Left lobe of liver (tissue), 1 donor: ENCODE data around the gene FNIP1.

- PRO-cap = no peak
Measured at GRCh38 chr5:131343030-131343982, 79.5 kb downstream of the CDC42SE2 start.

GRCh38 chr5:131375187-131375818 is 111.5 kb downstream of the CDC42SE2 start:
- PRO-cap = no peak

GRCh38 chr5:131575101-131576125 is 59.6 kb downstream of the RAPGEF6 start:
- PRO-cap = no peak

DNA sequence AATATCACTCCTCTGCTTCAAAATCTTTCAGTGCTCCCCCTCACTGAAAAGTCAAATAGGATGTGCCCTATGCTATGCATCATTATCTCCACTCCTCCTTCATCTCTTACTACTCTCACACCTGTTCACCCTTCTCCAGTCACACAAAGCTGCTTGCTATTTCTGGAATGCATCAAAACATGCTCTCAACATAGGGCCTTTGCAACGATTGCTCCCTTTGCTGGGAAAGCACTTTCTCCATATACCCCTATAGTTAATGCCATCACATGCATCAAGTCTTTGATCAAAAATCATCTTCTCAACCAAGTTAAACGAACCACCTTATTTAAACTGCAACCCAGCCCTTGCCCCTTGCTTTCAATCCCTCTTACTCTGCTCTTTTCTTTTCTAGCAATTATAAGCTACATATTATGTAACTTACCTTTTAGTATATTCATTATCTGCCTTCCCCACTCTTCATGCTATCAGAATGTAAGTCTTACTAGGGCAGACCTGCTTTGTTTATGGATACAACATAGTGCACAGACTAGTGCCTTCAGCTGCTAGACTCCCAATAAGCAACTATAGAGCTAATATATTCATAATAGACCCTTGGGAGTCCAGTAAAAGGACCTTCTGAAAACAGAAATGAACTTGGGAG is 2.8 kb downstream of the RAPGEF6 start:
- PRO-cap = no peak

DNA sequence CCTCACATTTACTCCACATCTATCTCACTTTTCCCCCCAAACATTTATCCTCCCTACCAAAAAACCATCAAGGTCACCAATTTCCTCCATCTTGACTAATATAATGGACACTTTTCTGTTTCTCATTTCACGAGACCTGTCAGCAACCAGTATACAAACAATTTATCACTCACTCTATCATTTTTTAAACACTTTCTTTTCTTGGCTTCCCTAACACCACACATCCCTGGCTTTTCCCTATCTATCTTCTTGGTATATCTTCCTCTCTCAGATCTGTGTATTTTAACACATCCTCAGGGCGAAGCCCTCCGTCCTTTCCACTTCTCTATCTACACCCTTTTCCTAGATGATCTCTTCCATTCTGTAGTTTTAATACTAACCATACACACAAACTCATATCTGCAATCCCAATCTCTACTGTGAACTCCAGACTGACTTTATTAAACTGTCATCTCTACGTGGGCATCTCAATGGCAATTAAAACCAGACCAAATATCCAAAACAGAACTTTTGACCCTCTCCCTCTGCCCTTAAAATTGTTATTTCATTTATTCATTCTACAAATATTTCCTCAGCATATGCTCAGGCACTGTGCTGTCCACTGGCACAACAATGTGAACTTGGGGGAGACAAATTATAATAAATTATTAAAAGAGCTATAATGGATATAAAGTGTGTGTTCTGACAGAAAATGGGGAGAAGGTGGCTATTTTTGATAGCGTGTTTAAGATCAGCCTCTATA is 7.1 kb downstream of the FNIP1 start:
- PRO-cap = no peak

- PRO-cap = bidirectional peak, plus-strand start at chr5:131796379, minus-strand start at chr5:131796389; bidirectional peak, plus-strand start at chr5:131797263, minus-strand start at chr5:131797000
Measured at GRCh38 chr5:131795940-131797137, at the start of gene FNIP1. TSS of gene FNIP1 (minus strand) at chr5:131797017.

DNA sequence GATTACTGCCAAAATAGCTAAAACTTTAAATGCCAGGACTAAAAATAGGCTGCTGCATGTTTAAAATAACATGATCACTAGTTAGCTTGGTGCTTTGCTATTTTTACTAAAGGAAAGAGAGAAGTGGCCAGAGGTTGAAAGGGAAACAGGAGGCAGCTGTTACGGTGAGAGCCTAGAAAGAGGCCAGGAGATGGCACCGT is 14.0 kb upstream of the FNIP1 start:
- PRO-cap = no peak

DNA sequence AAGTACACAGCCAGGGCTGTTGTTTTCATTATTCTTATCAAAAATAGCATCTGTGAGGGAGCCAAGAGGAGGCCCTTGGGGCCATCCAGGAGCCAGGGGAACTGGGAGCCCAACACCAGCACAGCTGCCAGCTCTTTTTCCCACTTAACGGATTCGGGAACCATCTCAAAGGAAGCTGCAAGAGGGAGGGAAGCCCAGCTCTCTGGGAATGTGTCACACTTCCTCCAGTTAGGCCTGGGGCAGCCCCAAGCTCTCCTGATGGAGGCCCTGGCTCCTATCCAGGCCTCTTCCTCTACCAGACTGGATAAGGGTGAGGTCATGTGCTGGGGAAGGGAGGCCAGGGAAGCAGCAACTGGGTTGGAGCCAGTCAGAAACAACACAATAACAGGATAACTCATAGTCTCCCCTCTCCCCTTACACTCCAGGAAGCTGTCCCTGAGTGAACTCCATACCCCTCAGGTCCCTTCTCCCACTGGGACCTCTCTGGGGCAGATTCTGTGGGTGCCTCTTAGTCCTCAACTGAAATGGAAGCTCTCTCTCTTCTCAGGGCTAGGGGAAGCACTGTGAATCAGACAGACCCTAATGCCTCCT is 12.8 kb downstream of the CSF2 start:
- PRO-cap = no peak

- PRO-cap = no peak
Measured at GRCh38 chr5:132292978-132293191, 1.3 kb upstream of the SLC22A4 start.

- PRO-cap = bidirectional peak, plus-strand start at chr5:132293644, minus-strand start at chr5:132293557; bidirectional peak, plus-strand start at chr5:132294208, minus-strand start at chr5:132294246
Measured at GRCh38 chr5:132293503-132294326, 479 bp upstream of the SLC22A4 start.

DNA sequence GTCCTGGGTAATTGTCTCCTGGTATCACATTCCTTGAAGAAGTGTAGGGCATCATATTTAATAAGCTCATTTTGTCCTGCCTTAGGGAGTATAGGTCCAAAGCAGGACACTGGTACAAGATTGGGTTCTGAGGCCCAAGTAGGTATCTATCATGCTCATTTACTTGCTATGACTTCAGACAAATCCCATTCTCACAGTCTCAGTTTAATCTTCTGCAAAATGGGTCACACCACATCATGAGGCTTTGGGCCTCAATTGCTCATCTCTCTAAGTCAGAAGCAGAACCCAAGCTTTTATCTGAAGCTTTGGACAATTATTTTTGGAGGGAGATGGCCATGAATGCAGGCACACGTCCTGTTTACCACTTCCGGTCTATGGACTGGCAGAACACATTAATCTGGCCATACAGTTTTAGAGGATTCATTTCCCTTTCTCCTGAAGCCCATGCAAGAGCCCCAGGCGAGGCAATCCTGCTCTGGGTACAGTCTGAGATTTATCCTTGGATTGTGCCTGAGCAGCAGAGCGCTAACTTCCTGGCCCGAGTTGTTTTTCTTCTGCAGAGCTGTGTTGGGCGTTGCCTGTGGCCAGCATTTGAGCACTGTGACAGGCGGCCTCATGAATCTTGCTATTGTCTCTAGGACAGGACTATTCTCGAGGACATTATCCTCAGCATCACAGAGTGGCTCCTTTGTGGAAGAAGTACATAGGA is 16.0 kb downstream of the SLC22A4 start:
- PRO-cap = no peak

DNA sequence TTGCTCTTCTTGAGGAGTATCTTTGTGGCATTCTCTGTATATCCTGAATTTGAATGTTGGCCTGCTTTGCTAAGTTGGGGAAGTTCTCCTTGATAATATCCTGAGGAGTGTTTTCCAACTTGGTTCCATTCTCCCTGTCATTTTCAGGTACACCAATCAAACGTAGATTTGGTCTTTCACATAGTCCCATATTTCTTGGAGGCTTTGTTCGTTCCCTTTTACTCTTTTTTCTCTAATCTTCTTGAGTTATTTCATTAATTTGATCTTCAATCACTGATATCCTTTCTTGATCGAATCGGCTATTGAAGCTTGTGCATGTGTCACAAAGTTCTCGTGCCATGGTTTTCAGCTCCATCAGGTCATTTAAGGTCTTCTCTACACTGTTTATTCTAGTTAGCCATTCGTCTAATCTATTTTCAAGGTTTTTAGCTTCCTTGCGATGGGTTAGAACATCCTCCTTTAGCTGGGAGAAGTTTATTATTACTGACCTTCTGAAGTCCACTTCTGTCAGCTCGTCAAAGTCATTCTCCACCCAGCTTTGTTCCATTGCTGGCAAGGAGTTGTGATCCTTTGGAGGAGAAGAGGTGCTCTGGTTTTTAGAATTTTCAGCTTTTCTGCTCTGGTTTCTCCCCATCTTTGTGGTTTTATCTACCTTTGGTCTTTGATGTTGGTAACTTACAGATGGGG is 21.1 kb upstream of the SLC22A5 start:
- PRO-cap = no peak

- PRO-cap = bidirectional peak, plus-strand start at chr5:132456717, minus-strand start at chr5:132456601
Measured at GRCh38 chr5:132456191-132456887, 34.2 kb downstream of the IRF1 start.

DNA sequence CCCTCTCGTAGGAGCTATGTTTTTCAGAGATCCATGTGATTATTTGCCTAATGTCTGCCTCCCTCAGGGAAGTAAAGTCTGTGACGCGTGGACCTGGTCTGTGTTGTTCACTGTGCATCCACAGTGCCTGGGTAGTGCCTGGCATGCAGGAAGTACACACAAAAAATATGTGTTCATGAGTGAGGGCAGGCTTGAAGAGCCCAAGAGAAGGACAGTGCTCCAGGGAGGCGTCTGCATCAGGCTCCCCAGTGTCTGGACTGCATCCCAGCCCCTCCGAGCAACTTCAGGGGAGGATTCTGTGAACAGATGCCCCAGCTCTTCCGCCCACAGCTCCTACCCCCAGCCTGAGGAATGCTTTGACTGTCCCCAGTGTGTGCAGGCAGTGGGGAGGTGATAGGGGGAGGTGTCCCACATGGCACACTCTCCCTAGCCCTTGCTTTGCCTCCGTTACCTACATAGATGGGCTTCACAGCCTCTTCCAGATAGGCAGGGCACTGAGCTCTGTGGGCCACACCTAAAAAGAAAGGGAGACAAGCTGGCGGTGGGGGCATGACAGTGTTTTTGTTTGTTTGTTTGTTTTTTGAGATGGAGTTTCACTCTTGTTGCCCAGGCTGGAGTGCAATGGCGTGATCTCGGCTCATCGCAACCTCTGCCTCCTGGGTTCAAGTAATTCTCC is 25.4 kb downstream of the IRF1 start:
- PRO-cap = no peak

GRCh38 chr5:132470497-132471330 is 19.9 kb downstream of the IRF1 start:
- PRO-cap = no peak

DNA sequence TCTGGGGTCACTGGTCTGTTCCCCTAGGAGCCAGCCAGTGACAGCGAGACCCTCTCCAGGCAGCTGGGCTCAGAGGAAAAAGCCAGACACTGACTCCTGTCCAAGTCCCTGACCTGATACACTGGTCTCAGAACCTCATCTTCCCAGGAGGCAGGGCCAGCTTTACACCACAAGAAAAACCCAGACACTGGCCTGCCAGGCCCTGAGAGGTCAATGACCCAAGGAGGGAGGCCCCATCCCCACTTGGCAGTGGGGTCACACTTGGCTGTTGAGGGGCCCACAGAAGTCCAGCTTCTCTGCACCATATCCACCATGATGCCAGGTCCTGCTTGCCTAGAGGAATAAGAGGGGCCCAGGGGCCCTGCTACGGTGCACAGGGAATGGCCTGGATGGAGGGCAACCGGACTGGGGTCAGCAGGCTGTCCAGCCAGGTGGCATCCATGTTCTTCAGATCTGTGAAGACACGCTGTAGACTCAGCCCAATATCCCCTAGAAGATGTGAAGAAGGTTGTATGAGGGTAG is 6.9 kb downstream of the IRF1 start:
- PRO-cap = no peak

GRCh38 chr5:132484109-132485026 is 6.2 kb downstream of the IRF1 start:
- PRO-cap = no peak

DNA sequence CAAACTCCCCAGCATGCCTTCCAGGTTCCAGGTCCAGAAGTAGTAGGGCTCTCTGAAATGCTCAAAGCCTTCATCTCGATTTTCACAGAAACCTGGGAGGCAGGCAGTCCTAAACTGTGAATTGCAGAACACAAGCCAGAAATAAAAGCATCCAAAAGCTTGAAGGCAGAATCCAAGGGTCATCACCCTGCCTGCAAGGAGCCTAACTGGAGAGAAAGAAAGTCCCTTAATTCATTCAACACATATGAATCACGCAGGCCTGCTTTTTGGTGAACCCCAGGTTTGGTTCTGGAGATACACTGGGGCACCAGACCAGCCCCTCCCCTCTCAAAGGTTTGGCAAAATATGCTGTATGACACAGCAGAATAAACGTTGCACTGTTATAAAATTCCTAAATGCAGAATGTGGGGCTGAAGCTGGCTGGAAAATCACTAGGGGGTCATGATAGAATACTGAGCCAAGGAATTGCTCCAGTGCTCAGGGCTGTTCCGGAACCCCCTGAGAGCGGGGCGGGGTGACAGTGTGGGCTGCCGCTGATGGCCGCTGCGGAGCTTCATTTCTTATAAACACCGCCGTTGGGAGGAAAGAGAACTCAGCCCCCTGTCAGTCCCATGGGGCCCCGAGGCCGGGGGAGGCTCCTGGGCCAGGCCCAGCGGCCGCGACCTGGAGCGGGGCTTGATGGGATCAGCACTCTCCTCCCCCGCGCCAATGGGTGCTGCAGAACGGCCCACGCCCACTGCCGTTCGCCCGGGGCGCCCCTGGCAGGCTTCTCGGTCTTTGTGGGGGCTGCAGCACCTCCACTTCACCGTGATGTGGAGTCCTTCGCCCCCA is 4.9 kb upstream of the IRF1 start:
- PRO-cap = bidirectional peak, plus-strand start at position 501 of the sequence, minus-strand start at position 337 of the sequence; bidirectional peak, plus-strand start at position 708 of the sequence, minus-strand start at position 627 of the sequence

- PRO-cap = bidirectional peak, plus-strand start at chr5:132496326, minus-strand start at chr5:132496297; bidirectional peak, plus-strand start at chr5:132496485, minus-strand start at chr5:132496363
Measured at GRCh38 chr5:132496131-132496697, 5.6 kb upstream of the IRF1 start.

- PRO-cap = bidirectional peak, plus-strand start at chr5:132498440, minus-strand start at chr5:132498297
Measured at GRCh38 chr5:132498213-132498644, 7.7 kb upstream of the IRF1 start.